Anterior vena cava (tissue), 1 donor: ENCODE results near the genes BTN3A1 and H4C12.

DNA sequence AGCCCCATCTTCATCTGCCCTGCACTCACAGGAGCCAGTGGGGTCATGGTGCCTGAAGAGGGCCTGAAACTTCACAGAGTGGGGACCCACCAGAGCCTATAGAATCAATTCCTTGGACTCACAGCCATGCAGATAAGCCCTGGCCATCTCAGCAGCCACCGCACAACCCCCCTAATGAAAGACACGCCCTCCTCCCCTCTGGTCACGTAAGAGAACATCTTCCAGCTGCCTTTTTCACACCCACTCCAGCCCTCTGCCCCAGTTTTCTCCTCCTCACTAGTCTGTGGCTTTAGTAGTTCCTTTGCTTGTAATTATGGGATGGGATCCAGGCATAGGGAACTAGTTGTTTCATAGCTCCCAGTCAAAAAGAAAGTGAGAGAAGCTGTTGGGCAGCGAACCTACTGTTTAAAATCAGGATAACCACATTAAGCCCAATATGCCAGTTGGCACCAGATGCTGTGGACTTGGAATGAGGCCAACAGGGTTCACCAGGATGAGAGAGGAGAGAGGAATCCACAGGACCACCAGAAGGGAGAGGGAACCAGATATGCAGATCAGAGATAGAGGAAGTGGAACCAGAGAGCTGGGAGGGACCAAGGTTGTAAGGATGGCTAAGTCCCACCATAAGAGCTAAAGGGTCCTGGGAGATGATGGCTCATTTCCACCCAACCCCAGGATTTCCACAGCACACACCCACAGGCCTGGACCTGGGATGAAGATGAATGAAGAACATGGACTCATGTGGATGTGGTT, 9.0 kb upstream of the BTN3A1 start:
- PRO-cap: no peak

DNA sequence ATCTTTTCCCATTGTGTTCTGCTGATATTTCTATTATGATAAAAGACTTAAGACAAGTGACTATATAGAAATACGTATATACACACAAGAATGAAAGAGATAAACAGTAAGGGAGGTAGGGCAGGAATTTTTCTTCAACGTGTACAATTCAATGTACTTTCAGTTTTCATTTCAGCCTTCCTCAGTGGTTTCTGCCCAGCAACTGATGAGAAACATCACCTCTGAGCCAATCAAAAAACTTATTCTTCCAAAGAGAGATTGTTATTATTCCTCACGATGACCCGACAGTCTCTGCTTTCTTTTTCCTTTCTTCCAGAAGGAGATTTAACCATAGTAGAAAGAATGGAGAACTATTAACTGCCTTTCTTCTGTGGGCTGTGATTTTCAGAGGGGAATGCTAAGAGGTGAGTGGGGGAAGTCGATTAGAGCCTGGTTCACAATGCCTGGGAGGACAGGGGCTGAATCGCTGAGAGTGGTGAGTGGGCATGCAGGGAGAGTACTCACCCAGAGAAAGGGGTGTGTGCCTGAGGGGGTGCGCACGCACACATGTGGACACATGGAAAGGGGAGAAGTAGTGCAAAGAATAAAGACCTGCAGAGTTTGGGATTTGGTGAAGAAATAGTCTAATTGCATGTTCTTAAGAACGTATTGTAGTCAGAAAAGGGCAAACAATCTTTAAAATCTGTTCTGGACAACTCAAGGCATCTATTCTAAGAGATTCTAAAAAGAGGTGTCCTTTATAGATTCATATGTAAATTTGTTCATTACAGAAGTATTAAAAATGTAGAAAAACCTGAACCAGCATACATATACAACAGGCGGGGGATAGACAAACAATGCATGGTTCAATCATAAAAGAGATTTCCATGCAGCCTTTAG, at the start of gene BTN3A1:
TSS of gene BTN3A1 (plus strand) at position 267 of the 879 bp plus-strand sequence.
- PRO-cap: bidirectional peak, plus-strand start at position 267 of the sequence, minus-strand start at position 145 of the sequence

DNA sequence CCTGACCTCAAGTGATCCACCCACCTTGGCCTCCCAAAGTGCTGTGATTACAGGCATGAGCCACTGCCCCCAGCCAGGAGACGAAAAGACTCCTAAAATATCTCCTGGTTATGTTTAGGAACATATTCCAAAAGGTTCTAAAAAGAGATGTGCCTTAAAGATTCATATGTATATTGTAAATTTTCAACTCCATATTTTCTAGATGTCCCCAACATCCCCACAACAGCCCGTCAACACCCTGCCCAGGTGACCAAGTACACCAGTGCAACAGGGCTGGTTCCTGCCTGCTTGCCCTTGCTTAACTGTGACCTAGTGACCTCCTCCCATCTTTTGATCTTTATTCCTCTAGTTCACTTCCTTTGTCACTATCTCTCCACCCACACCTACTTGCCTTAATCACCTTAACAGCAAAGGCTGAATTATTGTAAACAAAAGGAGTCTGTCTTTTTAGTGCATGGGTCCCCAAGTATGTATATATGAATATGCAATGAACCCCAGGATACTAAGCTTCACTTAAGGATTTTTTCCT, 17.3 kb downstream of the BTN2A1 start:
- PRO-cap: no peak

- PRO-cap: no peak
Observed at GRCh38 chr6:26545599-26546081, 7.5 kb downstream of the HMGN4 start.

DNA sequence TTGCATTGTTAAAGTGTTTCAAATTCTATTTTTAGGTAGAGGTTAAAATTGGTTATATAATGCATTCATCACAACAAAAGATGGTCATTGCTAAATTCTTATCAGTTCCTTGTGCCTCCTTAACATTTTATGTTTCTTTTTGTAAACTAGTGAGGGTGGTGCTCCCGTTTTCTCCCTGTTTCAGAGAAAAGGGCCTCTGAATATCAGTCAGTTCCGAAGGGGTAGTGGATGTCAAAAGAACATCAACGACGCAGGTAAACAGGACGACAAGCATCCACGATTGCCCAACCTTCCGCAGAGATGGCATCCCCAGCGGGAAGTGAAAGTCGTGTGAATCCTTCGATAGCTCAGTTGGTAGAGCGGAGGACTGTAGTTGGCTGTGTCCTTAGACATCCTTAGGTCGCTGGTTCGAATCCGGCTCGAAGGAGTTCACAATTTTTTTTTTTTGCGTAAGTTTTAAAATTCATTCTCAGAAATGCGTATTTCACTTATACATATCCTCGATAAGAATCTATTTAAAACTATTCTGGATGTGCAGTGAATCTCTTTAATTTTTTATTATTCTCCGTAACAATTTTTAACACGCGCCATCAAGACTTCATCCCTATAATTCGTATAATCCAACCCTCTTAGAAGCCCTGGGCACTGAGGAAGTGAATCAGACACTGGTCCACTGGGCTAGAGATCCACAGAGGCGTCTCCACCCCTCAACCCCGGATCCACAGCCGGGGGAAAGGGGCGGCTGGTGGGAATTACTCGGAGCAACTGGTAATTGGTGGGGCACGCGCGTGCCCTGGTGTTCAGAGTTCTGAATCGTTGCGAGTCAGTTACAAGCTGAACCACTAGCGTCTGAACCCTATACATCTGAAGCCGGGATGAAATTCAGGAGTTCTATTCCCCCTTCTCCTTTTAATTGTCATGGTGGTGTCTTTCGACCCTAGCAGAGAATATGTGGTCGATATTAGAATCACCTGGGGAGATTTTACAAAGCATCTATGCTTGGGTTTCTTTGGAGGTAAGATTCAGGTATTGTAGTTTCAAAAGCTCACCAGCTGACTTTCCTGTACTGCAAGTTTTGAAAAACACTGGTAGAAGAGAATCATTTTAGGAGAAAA, 27.9 kb upstream of the ABT1 start:
- PRO-cap: no peak

- PRO-cap: no peak
Observed at GRCh38 chr6:26594676-26595107, 2.1 kb upstream of the ABT1 start.

DNA sequence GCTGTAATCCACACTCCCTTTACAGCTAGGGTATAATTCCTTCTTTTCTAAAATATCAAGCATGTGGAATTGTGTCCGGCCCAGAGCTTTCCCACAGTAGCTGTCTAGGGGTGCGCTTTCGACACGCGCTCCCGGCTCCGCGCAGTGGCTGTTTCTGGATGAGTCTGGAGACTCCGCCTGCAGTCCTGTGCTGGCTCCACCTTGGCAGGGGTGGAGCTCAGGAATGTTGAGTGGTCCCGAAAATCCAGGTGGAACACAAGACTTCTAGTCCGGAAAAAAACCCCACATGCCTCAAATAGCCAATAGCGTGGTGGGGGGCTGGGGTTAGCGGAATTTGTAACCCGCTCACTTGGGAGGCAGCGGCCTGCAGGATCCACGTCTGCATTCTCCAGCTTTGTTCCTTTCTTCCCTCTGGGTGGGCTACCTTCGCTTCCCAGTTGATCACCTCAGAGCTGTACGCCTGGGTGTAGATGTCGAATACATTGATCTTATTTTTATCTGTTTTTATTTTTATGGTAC, 83.9 kb upstream of the ZNF322 start:
- PRO-cap: no peak

GRCh38 chr6:27049972-27050511, 82.6 kb downstream of the H2BC11 start:
- PRO-cap: no peak

- PRO-cap: no peak
Observed at GRCh38 chr6:27096922-27097764, 35.5 kb downstream of the H2BC11 start.

DNA sequence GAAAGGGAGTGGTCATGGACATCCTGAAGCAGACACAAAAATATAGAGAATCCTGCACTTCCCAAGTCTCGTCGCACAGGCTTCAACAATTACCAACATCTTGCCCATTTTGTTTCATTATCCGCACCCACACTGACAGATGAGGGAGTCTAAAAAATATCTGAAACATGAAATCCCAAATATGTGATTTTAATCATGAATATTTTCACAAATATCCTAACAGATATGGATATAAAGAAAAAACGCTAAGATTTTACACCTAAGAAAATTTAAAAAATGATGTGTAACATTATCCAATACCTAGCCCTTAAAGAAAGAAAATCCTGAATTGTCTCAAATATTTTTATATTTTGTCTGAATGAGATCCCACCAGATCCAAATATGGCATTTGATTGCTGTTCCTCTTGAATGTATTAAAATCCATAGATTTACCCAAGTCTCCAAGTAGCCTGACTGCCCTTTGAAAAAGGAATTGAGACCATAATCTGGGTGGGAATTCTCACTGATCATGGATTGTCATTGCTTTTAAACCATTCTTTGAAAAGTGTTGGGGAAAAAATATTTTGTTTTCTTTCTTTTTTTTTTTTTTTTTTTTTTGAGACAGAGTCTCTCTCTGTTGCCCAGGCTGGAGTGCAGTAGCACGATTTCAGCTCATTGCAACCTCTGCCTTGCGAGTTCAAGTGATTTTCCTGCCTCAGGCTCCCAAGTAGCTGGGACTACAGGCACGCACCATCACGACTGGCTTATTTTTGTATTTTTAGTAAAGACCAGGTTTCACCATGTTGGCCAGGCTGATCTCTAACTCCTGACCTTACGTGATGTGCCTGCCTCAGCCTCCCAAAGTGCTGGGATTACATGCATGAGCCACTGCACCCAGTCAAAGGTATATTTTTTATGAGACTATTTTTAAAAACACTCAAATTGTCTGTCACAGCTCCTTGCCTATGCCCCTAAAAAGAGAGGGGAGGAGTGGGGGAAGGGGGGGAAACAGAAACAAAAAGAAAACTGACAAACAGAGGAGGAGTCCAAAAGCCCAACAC, 4.8 kb downstream of the H2BC11 start:
- PRO-cap: no peak

GRCh38 chr6:27296136-27296676, 15.9 kb downstream of the POM121L2 start:
- PRO-cap: no peak

GRCh38 chr6:27297679-27298120, 14.4 kb downstream of the POM121L2 start:
- PRO-cap: no peak

GRCh38 chr6:27472074-27472604, 766 bp downstream of the ZNF184 start:
- PRO-cap: bidirectional peak, plus-strand start at chr6:27472517, minus-strand start at chr6:27472369

- PRO-cap: no peak
Observed at GRCh38 chr6:27479851-27480250, 6.9 kb upstream of the ZNF184 start.

GRCh38 chr6:27568103-27568852, 95.4 kb upstream of the ZNF184 start:
- PRO-cap: no peak

- PRO-cap: unidirectional peak, plus-strand start at chr6:27738542
Observed at GRCh38 chr6:27738341-27738674, 69.4 kb downstream of the H2BC13 start.

- PRO-cap: no peak
Observed at GRCh38 chr6:27792746-27793419, 14.8 kb downstream of the H2BC13 start.

DNA sequence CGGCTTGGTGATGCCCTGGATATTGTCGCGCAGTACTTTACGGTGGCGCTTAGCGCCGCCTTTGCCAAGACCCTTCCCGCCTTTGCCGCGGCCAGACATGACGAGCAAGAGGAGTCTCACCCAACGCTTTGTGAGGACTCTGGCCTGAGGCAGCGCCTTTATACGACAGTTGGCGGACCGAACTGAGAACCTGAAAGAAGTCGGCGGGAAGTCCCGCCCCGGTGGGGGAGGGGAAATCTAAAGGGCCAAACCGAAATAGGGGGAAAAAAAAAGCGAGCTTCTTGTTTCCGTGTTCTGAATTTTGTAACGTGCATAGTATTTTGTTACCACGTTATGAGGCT, at the start of gene H4C12:
TSS of gene H4C12 (minus strand) at position 132 of the 341 bp plus-strand sequence.
- PRO-cap: no peak

- PRO-cap: bidirectional peak, plus-strand start at chr6:27865293, minus-strand start at chr6:27865110
Observed at GRCh38 chr6:27864897-27865166, 285 bp upstream of the H2AC16 start.

DNA sequence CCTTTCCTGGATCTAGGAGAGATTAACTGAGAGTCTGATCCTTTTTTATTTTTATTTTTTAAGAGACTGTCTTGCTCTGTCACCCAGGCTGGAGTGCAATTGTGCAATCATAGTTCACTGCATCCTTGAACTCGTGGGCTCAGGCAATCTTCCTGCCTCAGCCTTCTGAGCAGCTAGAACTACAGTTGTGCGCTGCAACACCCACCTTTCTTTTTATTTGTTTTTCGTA, 1.4 kb downstream of the H3C12 start:
- PRO-cap: no peak